Epithelial cell of alveolus of lung (primary cell): Measurements from ENCODE around the gene GDPGP1.

GRCh38 chr15:90075105-90076541 is 26.6 kb downstream of the IDH2 start:
- RAMPAGE, long total RNA = no peak
- RRBS = no CpG with 5 or more reads among the region's 20 CpGs

DNA sequence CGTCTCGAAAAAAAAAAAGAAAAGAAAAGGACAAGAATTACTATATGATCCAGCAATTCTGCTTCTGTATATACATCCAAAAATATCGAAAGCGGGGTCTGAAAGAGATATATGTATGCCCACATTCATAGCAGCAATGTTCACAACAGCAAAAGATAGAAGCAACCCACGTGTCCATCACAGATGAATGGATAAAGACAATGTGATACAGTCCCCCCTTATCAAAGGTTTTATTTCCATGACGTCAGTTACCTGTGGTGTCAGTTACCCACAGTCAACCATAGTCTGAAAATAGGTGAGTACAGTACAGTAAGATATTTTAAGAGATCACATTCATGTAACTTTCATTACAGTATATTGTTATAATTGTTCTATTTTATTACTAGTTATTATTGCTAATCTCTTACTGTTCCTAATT is 5.3 kb downstream of the IDH2 start:
- RAMPAGE, long total RNA = no peak
- RRBS = no CpG with 5 or more reads among the region's 6 CpGs

DNA sequence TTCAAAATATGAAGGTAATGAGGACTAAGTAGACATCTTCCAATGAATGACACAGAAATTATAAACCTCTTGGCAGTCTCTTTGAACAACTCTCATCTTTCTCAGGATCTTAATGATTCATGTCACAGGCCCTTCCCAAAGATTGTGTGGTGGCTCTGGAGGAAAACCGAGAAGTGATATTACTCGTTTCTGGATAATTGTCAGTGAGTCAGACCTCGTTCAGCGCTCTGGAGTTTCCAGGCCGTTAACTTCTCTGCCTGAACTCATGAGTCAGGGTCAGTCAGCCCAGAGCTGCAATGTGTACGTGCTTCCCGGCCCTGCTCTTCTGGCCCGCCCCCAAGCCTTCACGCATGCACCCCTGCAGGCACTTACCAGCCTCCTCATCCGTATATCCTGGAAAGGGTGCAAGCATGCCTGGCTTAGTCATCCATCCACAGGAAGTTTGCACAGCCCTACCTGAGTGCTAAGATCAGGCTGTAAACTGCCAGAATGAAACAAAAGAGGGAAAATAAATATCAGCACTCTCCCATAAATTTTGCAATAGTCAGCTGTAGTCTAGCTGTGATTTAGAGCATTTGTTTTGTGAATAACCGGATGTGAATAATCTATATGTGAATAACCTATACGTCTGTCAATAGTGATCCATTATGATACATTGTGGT is 35.4 kb upstream of the SEMA4B start:
- RAMPAGE, long total RNA = no peak
- RRBS = no CpG with 5 or more reads among the region's 12 CpGs

GRCh38 chr15:90201834-90203024 is 1.1 kb downstream of the SEMA4B start:
- RAMPAGE, long total RNA = no peak
- RRBS = no CpG with 5 or more reads among the region's 39 CpGs

DNA sequence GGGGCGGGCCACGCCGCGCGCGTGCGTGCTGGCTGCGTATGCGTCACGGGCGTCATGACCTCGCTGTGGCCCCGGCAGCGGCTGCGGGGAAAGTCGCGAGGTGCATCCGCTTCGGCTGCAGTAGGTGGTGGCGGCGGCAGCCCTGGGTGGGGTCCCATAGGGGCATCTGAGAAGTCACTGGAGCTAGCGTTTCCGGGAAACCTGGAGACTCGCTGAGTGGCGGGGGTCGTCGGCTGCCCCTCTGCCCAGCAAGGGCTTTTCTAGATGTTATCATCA is at the start of gene GDPGP1:
GDPGP1 (plus strand) TSS at position 37 of the 276 bp plus-strand sequence.
- RAMPAGE, long total RNA = start-site peak on the plus strand centred at position 66 of the sequence, 41 bp wide, 10 and 24 reads in 2 replicates
- RRBS = under 1% methylated on average over 5 of the region's 27 CpGs

- RAMPAGE, long total RNA = no peak
- RRBS = no CpG with 5 or more reads among the region's 4 CpGs
Observed at GRCh38 chr15:90367477-90368103, 15.5 kb downstream of the ZNF774 start.

DNA sequence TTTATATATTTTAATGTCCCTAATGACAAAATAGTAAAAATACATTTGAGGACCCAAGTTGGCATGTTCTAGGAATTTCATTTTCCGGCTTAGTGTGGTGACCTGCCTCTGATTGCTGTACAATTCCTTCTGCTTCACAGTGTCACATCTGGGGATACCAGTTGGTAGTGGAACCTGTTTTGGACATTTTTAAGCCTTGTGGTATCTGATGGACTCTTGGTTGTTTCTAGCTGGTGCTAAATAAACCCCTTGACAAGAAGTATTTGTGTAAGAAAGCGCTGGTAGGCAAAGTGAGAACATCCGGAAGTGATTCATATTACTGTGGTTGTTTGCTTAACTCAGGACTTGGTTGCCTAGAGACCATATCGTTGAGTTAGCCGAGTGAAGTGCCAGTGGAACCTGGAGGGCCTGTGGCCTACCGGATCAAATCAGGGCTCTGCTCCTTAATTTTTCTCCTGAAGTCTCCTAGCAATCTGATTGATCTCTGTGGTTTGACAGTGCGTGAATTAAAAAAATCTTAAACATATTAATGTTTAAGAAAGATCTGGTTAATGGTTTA is 12.8 kb downstream of the IQGAP1 start:
- RAMPAGE, long total RNA = no peak
- RRBS = no CpG with 5 or more reads among the region's 7 CpGs

- RAMPAGE, long total RNA = no peak
Observed at GRCh38 chr15:90402092-90402708, 14.2 kb downstream of the IQGAP1 start.

- RAMPAGE, long total RNA = no peak
- RRBS = no CpG with 5 or more reads among the region's 1 CpG
Observed at GRCh38 chr15:90454760-90454980, 66.6 kb downstream of the IQGAP1 start.

DNA sequence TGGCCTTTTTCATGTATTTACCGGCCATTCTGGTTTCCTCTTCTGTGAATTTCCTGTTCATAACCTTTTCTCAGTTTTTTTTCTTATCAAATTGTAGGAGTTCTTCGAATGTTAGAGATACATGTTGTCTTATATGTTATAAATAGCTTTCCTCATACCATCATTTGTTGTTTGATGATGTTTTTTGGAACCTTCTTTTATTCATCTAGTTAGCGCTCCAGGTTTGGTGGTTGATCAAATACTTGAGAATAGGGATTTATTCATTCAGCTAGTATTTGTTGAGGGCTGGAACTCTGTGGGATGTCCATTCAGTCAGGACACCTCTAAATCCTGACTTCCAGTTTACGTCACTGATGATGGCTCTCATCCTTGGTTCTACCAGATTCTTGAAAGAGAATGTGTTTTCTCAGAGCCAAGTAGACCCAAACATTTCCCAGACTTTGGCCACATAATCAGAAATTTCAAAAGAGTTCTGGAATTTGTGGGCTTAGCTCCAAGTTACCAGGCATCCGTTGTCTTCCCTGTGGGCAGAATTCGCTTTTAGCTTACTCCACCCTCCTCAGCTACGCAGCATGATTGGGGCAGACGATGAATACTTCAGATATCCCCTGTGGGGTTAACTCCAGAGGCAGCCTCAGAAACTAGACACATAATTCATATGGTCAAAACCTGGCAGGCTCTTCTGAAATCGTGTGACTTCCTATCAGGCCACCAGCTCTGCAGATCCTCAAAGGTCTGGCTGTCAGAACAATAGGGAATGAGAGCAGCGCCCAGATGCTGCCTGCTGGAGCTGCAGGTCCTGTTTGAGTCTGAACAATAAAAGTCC is 30.4 kb downstream of the CRTC3 start:
- RAMPAGE, long total RNA = no peak
- RRBS = no CpG with 5 or more reads among the region's 10 CpGs

GRCh38 chr15:90570970-90571623 is 41.4 kb downstream of the CRTC3 start:
- RAMPAGE, long total RNA = no peak
- RRBS = no CpG with 5 or more reads among the region's 6 CpGs

GRCh38 chr15:90593331-90594130 is 63.8 kb downstream of the CRTC3 start:
- RAMPAGE, long total RNA = no peak
- RRBS = no CpG with 5 or more reads among the region's 11 CpGs

DNA sequence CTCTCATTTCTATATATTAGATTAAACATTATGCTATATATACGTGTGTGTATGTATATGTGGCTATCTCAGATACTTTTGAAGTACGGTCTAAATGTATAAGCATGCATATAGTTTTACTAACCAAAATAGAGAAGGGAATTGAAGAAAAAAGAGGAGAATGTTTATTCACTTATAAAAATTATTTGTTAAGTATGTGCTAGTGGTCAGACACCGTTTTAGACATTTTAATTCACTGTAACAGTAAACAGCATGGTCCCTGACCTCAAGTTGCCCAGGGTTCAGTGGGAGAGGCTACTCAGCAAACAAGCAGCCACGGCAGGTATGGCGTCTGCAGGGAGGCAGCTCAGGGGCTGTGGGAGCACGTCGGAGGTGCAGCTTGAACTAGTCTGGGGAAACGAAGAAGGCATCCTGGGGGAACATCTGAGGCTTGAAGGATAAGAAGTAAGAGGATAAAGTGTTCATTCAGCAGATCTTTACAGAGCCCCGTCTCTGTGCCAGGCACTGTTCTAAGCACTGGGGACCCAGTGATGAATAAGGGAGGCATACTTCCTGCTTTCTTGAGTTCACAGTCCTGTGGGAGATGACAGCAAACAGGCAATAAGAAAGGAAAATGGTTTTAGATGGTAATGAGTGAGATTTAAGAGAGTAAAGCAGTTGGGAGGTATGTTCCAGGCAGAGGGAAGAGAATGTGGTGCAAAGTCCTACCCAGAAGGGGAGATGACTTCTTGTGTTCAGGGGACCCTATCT is 66.1 kb downstream of the CRTC3 start:
- RAMPAGE, long total RNA = no peak
- RRBS = no CpG with 5 or more reads among the region's 9 CpGs

DNA sequence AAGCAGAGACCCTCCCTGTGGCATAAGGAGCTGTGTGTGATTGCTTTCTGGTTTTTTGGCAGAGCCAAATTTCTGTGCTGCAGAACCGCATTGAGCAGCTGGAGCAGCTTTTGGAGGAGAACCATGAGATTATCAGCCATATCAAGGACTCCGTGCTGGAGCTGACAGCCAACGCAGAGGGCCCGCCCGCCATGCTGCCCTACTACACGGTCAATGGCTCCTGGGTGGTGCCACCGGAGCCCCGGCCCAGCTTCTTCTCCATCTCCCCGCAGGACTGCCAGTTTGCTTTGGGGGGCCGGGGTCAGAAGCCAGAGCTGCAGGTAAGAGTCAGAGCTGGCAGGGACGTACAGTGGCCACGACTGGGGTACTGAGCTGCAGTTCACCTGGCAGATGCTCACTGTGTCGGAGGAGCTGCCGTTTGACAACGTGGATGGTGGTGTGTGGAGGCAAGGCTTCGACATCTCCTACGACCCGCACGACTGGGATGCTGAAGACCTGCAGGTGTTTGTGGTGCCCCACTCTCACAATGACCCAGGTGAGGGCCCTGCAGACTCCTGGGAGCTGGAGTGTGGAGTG is 2.2 kb downstream of the MAN2A2 start:
- RAMPAGE, long total RNA = no peak
- RRBS = 80% methylated on average over 2 of the region's 19 CpGs

DNA sequence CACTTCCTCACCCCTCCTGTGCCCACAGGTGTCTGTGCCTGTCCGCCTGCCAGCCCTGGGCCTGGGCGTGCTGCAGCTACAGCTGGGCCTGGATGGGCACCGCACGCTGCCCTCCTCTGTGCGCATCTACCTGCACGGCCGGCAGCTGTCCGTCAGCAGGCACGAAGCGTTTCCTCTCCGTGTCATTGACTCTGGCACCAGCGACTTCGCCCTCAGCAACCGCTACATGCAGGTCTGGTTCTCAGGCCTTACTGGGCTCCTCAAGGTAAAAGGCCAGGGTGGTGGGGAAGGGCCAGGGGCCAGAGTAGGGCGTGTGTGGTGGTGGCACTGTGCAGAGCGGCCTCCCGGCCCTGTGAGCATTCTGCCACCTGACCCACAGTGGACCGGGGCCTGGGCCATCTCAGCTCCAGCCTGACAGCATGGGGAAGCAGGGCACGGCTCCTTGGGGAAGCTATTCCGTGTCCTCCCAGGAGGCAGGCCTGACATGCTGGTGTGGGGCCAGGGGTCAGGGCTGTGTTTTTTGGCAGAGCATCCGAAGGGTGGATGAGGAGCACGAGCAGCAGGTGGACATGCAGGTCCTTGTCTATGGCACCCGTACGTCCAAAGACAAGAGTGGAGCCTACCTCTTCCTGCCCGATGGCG is 9.0 kb downstream of the MAN2A2 start:
- RAMPAGE, long total RNA = no peak
- RRBS = no CpG with 5 or more reads among the region's 26 CpGs

DNA sequence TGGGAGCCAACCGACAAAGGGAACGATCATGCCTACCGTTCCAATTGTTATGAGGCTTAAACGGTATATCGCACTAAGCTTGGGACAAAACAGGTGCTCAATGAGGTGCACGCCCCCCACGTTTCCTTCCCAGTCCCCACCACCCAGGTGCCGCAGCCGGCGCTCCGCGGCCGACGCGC is 214 bp downstream of the HDDC3 start:
- RAMPAGE, long total RNA = no peak
- RRBS = 3% methylated on average over 7 of the region's 15 CpGs

DNA sequence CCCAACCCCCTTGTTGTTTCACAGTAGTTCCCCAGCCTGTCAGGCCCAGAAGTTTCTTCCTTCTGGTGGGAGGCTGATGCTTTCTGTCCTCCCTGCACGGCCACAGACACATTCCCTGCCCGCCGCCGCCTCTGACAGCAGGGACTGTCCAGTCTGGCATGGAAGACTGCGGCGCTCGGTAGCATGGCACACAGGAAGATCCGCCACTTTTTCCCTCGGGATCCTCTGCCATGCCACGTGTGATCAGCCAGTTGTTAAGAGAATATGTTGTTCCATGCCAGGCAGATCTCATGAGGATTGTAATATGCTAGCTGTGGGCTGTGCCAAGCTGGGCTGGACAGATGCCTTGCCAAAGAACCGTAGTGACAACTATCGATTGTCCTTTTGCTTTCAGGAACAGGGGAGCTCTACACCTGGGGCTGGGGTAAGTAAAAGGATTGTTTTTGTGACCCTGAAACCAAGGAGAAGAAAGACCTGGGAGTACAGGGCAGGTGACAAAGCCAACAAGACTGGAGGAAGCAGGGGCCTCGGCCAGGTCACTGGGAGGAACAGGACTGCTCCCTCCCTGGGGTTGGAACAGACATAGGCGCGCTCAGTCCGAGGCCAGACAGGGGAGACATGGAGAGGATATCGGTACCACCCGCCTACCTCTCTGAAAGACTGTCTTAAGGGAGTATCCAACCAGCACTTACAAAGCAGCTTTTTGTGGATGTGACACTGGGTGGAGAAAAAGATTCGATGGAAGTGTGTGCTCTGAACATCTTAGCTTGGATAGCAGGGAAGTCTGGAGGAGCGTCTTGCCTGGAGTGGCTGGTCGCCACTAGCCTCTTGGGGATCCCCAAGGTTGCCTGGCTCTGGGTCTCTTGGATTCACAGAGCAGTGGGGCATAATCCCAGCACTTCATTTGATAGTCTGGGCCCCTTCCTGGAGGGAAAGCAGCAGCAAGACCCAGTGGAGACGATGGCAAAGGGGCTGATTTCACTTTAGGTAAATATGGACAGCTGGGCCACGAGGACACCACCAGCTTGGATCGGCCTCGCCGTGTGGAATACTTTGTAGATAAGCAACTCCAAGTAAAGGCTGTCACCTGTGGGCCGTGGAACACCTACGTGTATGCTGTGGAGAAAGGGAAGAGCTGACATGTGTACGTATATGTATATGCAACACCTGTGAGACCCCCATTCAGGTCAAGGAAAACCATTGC is 6.3 kb downstream of the RCCD1 start:
- RAMPAGE, long total RNA = no peak
- RRBS = no CpG with 5 or more reads among the region's 29 CpGs

GRCh38 chr15:90995008-90995543 is 741 bp upstream of the PRC1 start:
- RAMPAGE, long total RNA = no peak
- RRBS = no CpG with 5 or more reads among the region's 12 CpGs

- RAMPAGE, long total RNA = no peak
- RRBS = no CpG with 5 or more reads among the region's 14 CpGs
Observed at GRCh38 chr15:91005453-91006228, 11.3 kb upstream of the PRC1 start.

DNA sequence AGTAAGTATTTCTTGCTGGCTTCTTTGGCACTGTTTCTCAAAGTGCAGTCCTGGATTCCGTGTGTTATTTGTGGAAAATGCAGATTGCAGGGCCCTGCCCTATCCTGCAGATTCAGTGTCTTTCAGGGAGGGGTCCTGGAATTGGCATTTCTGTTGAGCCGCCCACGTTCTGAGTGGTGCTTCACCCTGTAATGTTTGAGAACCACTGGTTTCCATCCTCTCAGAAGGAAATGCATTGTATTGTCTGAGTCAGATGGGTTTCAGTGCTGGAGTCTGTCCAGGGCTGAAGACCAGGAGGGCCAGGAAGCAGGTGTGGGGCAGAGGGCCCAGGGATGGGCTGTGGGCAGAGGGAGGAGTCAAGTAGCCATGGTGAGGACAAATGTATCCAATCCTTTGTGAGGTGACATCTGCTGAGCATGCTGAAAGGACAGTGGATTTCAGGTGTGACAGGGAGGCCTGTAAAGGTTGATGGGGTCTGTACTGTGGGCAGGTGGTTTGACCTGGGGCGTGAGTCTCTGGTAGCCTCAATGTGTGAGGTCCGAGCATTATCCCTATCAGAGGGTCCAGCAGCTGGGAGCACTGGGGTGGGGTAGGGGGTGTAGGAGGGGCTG is 123.9 kb downstream of the SV2B start:
- RAMPAGE, long total RNA = no peak
- RRBS = no CpG with 5 or more reads among the region's 5 CpGs